Stomach (tissue), 7 donors: ENCODE data around the genes DEDD2, CEACAM1 and PHLDB3.

DNA sequence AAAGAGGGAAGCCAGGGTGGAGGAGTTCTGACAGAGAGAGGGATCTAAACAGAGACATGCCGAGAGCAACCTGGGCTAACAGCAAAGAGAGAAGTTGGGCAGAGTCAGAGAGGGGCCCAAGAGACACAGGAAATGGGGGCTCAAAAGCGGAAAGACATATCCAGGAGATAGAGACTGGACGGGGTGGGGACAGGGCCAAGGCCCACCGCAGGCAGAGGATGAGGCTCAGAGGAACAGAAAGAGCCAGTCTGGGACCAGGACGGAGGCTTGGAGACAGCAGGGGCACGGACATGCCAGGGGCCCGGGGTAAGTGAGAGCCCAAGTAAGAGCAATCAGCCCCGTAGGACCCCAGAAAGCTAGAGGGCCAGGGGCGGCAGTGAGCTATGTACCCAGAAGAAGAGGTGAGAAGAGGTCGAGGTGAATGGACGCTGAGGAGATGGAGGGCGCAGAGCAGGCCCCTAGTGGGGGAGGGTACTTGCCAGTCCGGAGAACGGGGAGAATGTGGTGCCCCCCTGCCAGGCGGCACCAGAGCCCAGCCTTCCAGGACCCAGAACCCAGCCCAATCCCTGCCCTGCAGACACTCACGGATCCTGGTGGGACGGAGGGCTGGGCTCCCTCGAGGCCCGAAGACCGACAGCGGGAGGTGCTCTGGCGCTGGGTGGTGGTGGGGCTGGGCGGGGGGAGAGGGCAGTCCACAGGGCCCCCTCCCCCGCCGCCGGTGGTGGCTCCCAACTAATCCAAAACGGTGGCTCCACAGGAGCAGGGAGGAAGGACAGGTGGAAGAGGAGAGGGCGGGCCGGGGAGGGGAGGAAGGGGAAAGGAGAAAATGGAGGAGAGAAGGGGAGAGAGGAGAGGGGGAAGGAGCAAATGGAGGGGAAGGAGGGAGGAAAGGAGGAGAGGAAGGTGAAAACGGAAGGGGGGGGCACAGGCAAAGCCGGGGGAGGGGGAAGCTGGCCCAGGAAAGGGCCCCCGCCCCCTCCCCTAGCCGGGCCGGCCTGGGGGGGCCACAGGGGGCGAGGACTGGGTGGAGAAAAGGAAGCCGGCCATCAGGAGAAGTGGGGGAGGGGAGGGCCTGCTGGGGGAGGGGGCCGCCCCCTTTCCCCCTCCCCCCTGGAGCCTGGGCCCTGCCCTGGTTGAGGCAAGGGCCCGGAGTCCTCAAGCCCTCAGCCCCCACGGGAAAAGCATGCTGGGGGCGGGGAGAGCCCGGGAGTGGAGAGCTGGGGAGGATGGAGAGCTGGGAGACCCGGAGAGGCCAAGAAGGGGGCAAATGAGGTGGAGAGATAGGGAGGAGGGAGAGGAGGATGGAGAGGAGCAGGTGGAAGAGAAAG lies 886 bp downstream of the GRIK5 start:
- PRO-cap = no peak
- RAMPAGE, long total RNA, 5 experiments = no peak in any of the 5 experiments
- RRBS = 7% methylated on average over 12 of the region's 42 CpGs

DNA sequence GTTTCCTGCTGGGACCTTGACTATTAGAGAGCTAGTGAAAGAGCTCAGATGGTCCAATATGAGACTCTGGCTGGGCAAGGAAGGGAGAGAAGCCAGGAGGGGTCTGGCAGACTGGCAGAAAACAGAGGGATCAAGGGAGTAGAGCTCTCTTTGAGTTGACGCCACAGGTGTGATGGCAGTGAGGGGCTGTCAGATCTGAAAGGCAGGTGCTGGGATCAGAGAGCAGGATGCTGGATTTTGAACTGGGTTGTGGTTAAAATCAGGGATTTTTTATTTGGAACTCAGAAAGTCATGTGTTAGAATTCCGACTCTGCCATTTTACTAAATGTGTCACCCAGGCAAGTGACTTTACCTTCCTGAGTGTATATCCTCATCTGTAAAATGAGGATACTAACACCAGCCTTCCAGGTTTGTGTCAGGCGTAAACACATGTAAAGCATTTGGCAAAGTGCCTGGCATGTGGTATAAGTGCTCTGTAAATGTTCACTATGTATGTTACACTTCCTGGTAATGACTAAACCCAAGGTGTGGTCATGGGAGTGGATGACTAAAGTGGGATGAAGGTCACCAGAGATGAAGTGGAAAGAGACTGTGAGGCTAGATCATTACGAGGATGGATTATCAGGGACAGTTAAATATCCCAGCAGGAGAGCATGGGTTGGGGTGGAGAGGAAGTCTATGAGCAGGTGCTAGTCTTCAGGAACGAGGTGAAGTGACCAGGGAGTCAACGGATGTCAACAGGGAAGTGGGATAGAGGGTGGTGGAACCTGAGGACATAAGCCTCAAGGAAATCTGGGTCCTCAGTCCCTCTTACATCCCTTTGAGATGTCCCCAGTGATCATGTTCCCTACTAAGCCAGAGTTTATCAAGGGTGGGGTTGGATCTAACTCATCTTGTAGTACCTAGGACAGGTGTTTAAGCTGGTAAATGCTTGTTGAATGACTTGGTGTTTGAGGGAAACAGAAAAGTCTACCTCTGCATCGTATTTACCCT lies 25.6 kb downstream of the DEDD2 start:
- PRO-cap = unidirectional peak, plus-strand start at position 570 of the sequence
- RAMPAGE, long total RNA, 5 experiments = no peak in any of the 5 experiments
- RRBS = no CpG with 5 or more reads among the region's 7 CpGs

DNA sequence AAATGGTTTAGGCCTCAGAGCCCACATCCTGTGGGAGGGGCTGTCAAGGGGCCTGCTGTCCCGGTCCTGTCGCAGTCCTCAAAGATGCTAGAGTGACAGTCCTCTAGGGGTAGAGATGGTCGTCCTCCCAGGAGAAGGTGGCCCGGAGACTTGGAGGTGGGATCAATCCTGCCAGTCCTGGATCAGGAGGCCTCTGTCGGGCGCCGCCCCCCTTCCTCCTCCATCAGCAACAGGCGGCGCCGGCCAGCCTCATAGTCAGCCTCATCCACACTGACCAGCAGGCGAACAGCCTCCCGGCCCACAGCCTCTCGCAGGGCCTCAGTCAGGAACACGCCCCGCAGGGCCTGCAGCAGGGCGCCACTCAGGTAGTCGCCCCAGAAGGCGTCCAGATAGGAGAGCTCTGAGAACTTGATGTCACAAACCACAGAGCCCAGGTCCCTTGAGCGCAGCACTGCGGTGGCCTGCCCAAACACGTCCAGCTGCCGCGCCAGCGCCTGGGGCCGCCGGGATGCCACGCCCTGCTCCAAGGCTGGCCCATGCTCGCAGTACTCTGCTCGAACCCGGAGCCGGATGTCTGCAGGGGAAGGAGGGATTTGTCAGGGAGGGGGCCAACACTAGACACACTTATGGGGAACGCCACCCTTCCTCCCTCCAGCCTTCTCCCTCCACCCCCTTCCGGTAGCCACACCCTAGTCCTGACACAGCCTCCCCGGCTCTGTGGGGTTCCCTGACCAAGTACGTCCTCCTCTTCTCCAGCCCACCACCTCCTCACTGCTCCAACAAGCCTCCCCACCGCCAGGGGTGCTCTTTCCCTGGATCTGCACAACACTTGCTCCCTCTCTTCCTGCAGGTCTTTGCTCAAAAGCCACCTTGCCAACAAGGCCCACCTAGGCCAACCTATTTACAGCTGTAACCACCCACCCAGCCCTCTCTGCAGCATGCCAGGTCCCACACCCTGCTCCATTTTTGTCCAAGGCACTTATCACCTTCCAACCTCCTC lies 17.9 kb downstream of the DEDD2 start:
- PRO-cap = unidirectional peak, plus-strand start at position 81 of the sequence
- RAMPAGE, long total RNA, 5 experiments = start-site peak on the minus strand in 1 of 5 experiments, centred at position 237 of the sequence, 12 reads per replicate
- RRBS = 54% methylated on average over 16 of the region's 36 CpGs

DNA sequence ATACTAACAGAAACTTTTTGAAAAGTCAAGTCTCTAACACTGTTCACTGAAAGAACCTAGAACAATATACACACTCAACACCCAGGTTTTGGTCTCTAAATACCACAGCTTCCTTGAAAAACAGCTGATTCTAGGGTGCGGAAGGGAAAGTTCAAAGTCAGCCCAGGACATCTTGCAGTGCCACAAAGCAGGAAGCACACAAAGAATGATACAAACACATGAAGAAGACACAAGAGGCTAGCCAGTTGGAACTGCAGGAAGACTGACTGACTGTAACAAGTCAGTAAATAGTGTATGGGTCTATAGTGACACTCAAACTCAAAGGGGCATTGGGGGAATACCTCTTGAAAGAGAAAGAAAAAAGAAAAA lies 4.6 kb downstream of the DEDD2 start:
- PRO-cap = no peak
- RAMPAGE, long total RNA, 5 experiments = no peak in any of the 5 experiments
- RRBS = no CpG with 5 or more reads among the region's 1 CpG

GRCh38 chr19:42217625-42218422 lies at the start of gene DEDD2:
TSS of gene DEDD2 (minus strand) at chr19:42217677.
- PRO-cap = bidirectional peak, plus-strand start at chr19:42217931, minus-strand start at chr19:42217677
- RAMPAGE, long total RNA, 5 experiments = start-site peak on the minus strand in 3 of 5 experiments, at chr19:42217669-42217792 at its widest, 20 to 51 reads per replicate
- RRBS = no CpG with 5 or more reads among the region's 48 CpGs

DNA sequence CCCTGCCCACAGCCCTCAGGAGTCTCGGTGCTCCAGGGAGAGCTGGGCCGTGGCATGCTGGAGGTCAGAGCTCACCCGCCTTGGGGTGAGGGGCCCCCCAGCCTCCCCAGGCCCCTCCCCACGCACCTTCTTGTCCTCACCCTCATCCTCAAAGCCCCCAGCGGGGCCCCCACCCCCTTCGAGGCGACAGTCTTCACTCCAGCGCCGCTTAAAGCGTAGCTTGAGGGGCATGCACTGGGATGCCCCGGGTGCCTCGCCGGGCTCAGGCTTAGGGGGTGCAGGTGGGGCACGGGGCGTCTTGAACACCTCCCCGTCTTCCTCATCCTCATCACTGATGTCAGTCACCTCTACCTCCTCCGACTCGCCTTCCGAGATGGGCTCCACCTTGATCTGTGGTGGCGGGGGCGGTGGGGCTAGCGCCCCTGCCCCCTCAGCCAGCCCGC lies 6.1 kb upstream of the GSK3A start:
- PRO-cap = no peak
- RAMPAGE, long total RNA, 5 experiments = start-site peak on the minus strand in 1 of 5 experiments, centred at position 140 of the sequence, 11 reads per replicate
- RRBS = no CpG with 5 or more reads among the region's 23 CpGs

- PRO-cap = unidirectional peak, plus-strand start at chr19:42252468
- RAMPAGE, long total RNA, 5 experiments = no peak in any of the 5 experiments
- RRBS = no CpG with 5 or more reads among the region's 8 CpGs
Observed at GRCh38 chr19:42252137-42252588, 2.8 kb downstream of the ERF start.

DNA sequence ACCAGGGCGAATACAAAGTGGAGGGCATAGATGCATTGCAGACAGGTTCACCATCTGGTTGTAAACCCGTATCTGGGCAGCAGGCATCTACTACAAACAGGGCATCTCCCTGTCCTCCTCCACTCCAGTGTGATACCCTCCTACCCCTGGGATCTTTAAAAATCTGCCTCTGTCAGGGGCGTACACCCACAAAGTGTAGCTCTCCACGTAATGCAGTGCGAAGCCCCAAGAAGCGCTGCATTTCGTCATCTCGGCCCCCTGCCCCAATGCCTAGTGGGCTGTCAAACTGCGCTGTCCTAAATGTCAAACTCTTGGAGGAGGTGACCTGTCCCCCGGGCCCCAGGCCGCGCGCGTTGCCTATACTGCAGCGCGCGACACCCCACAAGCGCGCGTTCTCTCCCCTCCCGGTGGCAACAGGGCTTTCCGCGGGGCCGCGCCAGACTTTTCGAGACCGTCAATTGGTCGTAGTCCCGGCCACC lies 1.2 kb upstream of the CIC start:
- PRO-cap = bidirectional peak, plus-strand start outside the sequence, minus-strand start at position 415 of the sequence
- RAMPAGE, long total RNA, 5 experiments = no peak in any of the 5 experiments
- RRBS = 1% methylated on average over 18 of the region's 29 CpGs

DNA sequence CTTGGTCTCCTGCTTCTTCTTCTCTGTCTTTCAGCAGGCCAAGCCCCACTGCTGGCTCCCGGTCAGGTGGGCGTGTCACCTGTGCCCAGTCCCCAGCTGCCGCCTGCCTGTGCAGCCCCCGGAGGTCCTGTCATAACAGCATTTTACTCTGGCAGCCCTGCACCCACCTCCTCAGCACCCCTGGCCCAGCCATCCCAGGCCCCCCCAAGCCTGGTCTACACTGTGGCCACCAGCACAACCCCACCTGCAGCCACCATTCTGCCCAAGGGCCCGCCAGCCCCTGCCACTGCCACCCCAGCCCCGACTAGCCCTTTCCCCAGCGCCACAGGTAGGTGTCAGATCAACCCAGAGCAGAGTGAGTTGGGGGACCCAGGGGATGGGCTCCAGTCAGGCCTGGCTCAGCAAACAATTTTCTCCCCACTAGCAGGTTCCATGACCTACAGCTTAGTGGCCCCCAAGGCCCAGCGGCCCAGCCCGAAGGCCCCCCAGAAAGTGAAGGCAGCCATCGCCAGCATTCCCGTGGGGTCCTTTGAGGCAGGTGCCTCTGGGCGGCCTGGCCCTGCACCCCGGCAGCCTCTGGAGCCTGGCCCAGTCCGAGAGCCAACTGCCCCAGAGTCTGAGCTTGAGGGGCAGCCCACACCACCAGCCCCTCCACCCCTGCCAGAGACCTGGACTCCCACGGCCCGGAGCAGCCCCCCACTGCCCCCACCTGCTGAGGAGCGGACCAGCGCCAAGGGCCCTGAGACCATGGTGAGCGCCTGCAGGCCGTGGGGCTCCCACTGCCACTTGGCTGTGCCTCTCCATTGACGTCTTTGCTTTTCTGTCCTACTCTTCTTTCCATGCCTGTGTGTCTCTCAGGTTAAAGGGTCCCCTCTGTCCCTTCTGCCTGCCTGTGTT lies 9.2 kb upstream of the PRR19 start:
- PRO-cap = no peak
- RAMPAGE, long total RNA, 5 experiments = start-site peak on the plus strand in 2 of 5 experiments, centred at positions 169 to 487 of the sequence, 14 to 17 reads per replicate
- RRBS = 84% methylated on average over 8 of the region's 21 CpGs

- PRO-cap = no peak
- RAMPAGE, long total RNA, 5 experiments = no peak in any of the 5 experiments
- RRBS = no CpG with 5 or more reads among the region's 3 CpGs
Observed at GRCh38 chr19:42330135-42330604, 4.7 kb downstream of the MEGF8 start.

DNA sequence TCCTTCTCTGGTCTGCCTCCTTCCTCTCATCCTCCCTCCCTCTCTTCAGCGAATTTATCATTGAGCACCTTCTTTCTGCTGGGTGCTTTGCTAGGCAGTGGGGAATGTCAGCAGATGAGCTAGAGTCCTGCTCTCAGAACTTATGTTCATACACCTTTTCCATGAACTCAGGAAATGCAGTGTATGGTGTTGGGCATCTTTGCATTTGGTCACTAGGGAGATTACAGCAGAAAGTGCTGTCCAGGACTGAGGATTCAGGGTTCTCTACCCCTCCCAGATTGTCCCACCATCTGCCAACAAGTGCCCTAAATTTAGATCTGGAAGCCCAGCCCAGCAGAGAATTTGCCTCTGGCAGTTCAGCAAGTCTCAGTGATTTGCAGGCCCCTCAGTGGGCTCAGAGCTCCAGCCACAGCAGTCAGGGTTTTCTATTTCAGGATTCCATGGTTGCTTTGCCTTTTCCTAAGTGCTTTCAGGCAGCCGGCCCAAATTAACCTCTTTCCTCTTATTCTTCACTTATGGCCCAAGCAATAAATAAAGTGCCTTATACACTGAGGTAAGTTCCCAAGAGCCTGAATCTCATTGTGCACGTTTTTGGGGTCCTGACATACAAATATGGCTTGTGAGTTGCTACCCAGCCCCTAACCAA lies 23.4 kb downstream of the CNFN start:
- PRO-cap = no peak
- RAMPAGE, long total RNA, 5 experiments = no peak in any of the 5 experiments
- RRBS = no CpG with 5 or more reads among the region's 3 CpGs

GRCh38 chr19:42386836-42387729 lies 3.0 kb downstream of the CNFN start:
- PRO-cap = unidirectional peak, plus-strand start at chr19:42387234; unidirectional peak, minus-strand start at chr19:42387435
- RAMPAGE, long total RNA, 5 experiments = no peak in any of the 5 experiments
- RRBS = 2% methylated on average over 4 of the region's 51 CpGs

GRCh38 chr19:42412307-42413195 lies 14.6 kb downstream of the LIPE start:
- PRO-cap = no peak
- RAMPAGE, long total RNA, 5 experiments = start-site peak on the minus strand in 1 of 5 experiments, at chr19:42412413-42412837 at its widest, 8 reads per replicate
- RRBS = no CpG with 5 or more reads among the region's 14 CpGs

GRCh38 chr19:42422330-42422861 lies 4.8 kb downstream of the LIPE start:
- PRO-cap = unidirectional peak, minus-strand start at chr19:42422460
- RAMPAGE, long total RNA, 5 experiments = no peak in any of the 5 experiments
- RRBS = 45% methylated on average over 2 of the region's 13 CpGs

GRCh38 chr19:42443835-42444432 lies 1.2 kb upstream of the CXCL17 start:
- PRO-cap = bidirectional peak, plus-strand start at chr19:42444050, minus-strand start at chr19:42443999
- RAMPAGE, long total RNA, 5 experiments = no peak in any of the 5 experiments
- RRBS = no CpG with 5 or more reads among the region's 4 CpGs

GRCh38 chr19:42494255-42494907 lies 33.9 kb downstream of the CEACAM1 start:
- PRO-cap = no peak
- RAMPAGE, long total RNA, 5 experiments = no peak in any of the 5 experiments
- RRBS = no CpG with 5 or more reads among the region's 4 CpGs

GRCh38 chr19:42507428-42507804 lies 20.9 kb downstream of the CEACAM1 start:
- PRO-cap = no peak
- RAMPAGE, long total RNA, 5 experiments = no peak in any of the 5 experiments
- RRBS = no CpG with 5 or more reads among the region's 1 CpG

DNA sequence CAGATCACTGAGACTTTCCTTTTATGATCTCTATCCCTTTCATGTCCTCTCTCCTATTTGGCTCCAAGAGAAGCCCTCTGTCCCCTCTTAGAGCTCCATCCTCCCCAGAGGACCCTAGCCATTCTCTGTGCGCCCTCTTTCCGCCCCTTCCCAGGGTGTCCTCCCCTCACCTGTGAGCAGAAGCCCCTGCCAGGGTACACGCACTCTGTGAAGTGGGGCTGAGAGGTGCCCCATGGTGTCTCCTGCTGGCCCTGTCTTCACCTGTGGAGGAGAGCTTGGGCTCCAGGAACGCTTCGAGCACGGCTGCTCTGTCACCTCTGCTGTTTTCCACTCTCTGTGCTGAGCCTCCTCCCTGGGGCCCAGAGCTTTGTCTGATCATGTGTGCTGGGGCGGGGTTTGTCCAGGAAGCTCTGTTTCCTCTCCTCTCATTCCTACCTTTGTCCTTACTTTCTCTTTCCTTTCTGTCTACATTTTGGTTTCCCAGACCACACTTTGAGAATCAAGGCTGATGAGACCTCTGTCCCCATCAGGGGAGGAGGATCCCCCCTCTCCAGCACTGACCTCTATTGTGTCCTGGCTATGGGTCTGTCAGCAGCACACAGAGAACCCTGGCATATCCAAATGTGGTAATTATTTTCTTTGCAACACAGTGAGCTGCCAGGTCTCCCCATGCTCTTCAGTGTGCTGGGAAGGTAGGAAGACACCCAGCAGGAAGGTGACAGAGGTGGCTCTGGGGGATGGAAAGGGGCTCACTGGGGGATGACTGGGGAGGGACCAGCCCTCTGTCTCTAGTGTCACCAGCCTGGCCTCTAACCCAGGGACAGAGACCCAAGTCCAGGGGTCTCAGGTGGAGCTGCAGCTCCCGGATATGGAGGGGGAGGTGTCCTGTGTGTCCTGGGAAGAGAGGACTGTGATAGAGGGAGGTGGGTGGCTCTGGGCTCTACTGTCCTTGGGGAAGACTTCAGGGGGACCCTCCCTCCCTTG lies at the start of gene CEACAM1:
TSS of gene CEACAM1 (minus strand) at position 341 of the 984 bp plus-strand sequence.
- PRO-cap = bidirectional peak, plus-strand start at position 464 of the sequence, minus-strand start at position 341 of the sequence
- RAMPAGE, long total RNA, 5 experiments = start-site peak on the minus strand in 4 of 5 experiments, centred at positions 299 to 346 of the sequence, 55 to 507 reads per replicate
- RRBS = no CpG with 5 or more reads among the region's 8 CpGs

- PRO-cap = no peak
- RAMPAGE, long total RNA, 5 experiments = no peak in any of the 5 experiments
- RRBS = no CpG with 5 or more reads among the region's 11 CpGs
Observed at GRCh38 chr19:43414486-43414770, 262 bp upstream of the TEX101 start.

GRCh38 chr19:43504237-43505373 lies at the start of gene PHLDB3:
TSS of gene PHLDB3 (minus strand) at chr19:43504746.
- PRO-cap = bidirectional peak, plus-strand start at chr19:43504293, minus-strand start at chr19:43504118; unidirectional peak, minus-strand start at chr19:43504746; unidirectional peak, minus-strand start at chr19:43504813
- RAMPAGE, long total RNA, 5 experiments = start-site peak on the minus strand in 3 of 5 experiments, at chr19:43504517-43504820 at its widest, 5 to 21 reads per replicate
- RRBS = 2% methylated on average over 5 of the region's 58 CpGs